Epidermal melanocyte (primary cell): ENCODE measurements around the gene ANXA10.

DNA sequence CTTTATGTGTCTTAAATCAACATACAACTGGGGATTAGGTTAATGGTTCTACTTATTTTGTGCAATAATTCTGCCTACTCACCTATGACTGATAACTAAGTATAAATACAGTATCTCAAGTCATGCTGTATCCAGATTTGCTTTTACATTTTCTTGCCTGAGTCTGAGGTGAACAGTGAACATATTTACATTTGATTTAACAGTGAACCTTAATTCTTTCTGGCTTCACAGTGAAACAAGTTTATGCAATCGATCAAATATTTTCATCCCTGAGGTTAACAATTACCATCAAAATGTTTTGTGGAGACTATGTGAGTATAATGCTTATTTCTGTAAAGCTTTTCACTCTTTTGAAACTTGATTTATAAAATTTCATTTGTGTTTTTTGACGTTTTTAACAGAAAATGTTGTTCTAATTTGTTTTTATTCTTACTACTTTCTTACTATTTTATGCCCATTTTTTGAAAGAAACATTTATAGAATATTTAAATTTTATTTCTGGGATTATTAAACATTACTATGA is at the start of gene ANXA10:
Gene ANXA10 (plus strand): TSS at position 130 of the 523 bp plus-strand sequence.
- RRBS: no CpG with 5 or more reads among the region's 2 CpGs

DNA sequence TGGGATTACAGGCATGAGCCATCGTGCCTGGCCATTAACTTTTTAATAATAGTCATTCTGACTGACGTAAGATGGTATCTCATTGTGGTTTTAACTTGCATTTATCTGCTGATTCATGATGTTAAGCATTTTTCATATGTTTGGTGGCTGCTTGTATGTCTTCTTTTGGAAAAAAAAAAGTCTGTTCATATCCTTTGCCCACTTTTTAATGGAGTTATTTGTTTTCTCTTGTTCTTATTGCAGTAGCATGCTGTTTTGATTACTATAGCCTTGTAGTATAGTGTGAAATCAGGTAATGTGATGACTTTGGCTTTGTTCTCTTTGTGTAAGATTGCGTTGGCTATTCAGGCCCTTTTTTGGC is 45.9 kb downstream of the ANXA10 start:
- RRBS: no CpG with 5 or more reads among the region's 3 CpGs

- RRBS: no CpG with 5 or more reads among the region's 1 CpG
These were observed 72.7 kb downstream of the ANXA10 start for GRCh38 chr4:168164871-168165581.

GRCh38 chr4:168283448-168283756 is 35.1 kb downstream of the DDX60 start:
- RRBS: no CpG with 5 or more reads among the region's 5 CpGs

DNA sequence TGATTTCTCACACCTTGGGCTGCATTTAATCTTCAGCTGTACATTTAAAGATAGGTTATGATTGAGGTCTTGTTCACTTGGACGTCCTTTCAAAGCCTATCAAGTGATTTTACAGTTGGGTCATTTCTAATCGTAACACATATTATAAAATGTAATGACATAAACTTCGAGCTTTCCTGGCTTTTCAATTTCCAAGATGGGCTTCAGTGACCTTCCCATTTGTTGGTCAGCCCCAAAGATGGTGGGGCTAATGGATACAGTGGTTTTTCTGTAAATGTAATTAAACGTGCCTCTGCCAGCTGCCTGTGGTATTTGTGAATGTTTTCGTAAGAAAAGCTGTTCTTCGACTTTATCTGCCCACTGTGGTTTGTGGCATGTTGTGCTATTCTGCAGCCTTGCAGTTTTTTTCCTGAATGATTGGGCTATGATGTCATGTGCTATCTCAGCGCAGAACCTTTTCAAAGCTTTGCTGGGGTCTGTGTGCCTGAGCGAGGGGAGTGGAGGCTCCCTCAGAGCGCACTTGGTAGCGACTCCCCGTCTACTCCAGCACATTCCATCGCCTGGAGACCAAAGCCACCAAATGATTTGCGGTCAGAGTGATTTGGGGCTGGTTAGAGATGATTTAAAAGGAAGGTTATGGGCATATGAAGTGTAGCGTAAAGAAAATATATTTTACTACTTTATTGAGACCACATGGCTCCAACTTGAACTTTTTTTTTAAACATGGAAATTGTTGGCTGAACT is 137.4 kb downstream of the PALLD start:
- RRBS: no CpG with 5 or more reads among the region's 14 CpGs

DNA sequence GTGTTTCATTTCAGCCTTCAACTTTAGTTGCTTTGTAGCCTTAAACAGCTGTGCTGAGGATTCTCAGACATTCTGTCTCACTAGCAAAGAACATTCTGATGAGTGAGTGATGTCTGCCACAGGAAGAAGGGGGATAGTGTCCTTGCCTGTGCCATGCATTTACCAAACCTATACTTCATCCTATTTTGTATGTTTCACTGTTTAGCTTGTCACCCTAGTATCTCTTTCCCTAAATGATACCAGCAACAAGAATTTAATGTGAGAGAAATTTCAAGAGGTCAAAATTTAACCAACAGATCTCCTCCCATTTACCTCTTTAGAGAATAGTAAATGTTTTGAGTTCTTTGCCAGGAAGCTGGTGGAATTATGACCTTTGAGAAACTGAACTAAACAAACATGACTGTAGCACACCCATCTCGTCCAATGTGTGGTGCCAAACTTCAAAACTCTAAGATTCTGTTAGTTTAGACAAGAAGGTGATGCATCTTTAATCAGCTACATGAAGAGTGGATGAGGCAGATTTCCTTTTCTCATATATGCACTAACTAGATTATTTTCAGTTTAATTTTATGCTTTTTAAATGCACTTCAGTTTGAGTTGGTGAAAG is 165.7 kb downstream of the PALLD start:
- RRBS: no CpG with 5 or more reads among the region's 1 CpG

- RRBS: no CpG with 5 or more reads among the region's 7 CpGs
These were observed 243.7 kb downstream of the CBR4 start for GRCh38 chr4:168766302-168766898.

GRCh38 chr4:168769127-168769914 is 240.7 kb downstream of the CBR4 start:
- RRBS: no CpG with 5 or more reads among the region's 8 CpGs

- RRBS: no CpG with 5 or more reads among the region's 4 CpGs
These were observed 23.7 kb upstream of the CBR4 start for GRCh38 chr4:169033714-169034111.

GRCh38 chr4:169051948-169052427 is 41.9 kb upstream of the CBR4 start:
- RRBS: no CpG with 5 or more reads among the region's 5 CpGs

DNA sequence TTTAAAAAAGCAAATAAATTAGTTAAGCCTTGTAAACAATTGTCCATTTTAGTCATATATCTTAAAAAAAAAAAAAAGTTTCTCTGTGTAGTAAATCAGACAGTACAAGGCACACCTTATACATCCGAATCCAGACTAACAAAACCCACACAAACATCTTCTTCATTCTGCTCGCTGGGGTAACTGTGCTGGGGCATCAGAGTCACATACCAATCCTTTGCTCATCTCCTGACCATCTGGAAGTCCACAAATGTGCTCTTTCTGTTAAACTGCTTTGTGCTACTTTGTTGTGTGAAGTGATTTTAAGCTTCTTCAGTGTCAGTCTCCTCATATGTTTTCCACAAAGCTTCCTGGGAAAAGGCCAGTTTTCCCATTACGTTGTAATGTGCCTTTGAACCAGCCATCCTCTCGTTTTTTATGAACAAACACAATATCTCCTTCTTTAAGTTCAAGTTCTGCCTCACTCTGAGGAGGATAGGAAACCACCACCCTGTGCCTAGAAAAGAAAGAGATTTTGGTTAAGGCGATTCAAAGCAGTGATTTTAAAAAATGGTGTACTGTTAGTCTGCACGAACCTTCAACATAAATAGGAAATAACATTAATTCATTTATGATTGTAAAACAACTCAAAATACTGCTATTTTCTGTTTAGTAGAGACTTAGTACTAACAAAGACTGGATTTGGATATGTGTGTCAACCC is 86.3 kb upstream of the CBR4 start:
- RRBS: no CpG with 5 or more reads among the region's 6 CpGs

DNA sequence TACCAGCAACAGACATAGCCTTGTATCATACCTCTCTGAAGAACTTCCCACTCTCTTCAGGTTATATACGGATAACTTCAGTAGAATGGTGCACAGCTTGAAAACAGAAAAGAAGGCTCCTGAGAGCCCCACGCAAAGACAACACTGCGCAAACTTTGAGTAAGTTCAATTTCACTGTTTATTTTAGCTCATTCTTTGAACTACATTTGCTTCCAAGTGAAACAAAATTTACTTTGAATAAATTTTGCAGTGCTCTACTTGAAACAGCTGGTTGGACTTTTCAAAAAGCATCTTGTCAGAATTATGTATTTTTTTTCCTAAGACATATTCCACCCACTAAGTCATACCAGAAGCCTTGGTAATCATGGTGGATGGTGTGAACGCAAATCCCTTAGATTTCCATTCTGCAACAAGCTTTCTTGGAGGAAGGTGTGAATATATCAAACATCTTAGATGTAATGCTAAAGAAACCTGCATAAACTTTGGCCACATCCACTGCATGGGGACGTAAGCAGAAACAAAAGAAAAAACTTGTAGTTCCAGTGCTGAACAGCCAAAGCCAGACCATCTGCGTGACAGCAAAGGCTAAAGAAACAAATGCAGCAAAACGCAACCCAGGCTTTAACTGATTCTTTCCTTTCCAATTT is 91.1 kb downstream of the SH3RF1 start:
- RRBS: no CpG with 5 or more reads among the region's 7 CpGs

DNA sequence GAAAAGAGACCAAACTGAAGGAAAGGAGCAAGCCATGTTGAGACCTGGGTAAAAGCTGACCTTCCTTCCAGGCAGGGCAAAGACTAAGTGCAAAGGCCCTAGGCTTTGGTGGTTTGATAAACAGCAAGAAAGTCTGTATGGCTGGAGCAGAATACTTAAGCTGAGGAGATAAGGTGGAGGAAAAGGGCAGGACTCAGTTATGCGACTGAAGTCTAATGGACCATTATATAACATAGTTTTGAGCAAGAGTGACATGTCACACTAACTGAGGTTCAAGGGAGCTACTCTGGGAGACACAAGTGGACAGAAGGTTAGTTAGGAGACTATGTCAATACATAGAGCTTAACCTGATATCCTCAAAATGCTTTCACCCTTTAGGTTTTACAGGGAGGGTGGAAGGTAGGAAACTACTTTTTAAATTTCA is 19.9 kb downstream of the SH3RF1 start:
- RRBS: no CpG with 5 or more reads among the region's 1 CpG

DNA sequence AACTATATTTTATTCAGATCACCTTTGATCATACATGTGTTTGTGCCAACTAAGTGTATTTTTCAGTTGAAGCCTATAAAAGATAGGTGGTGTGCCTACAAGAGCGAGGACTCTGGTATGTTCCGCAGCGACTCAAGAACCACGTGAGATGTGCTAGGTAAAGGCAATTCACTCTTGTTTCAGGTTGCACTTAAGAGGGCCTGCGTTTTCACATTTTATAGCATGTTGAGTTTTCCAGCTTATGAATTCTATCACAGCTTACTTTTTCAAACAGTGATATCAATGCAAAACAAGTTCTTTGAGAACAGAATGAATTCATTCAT is 18.9 kb downstream of the SH3RF1 start:
- RRBS: no CpG with 5 or more reads among the region's 5 CpGs

- RRBS: no CpG with 5 or more reads among the region's 8 CpGs
These were observed 44.1 kb upstream of the SH3RF1 start for GRCh38 chr4:169314890-169315318.

DNA sequence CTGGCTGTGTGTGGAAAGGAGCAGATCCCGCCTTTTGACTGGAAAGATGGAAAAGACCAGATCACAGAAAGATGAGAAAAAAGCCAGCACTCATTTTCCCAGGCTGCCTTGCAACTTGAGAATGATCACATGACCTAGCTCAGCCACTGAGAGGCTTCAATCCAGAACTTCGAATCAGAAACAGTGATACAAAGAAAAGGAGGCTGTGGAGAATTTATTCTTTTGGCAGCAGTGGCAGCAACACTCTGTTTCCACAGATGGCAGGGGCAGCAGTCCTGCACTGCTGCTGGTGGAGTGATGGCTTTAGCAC is 77.7 kb upstream of the SH3RF1 start:
- RRBS: no CpG with 5 or more reads among the region's 2 CpGs

- RRBS: no CpG with 5 or more reads among the region's 4 CpGs
These were observed 31.5 kb downstream of the NEK1 start for GRCh38 chr4:169580741-169581408.

DNA sequence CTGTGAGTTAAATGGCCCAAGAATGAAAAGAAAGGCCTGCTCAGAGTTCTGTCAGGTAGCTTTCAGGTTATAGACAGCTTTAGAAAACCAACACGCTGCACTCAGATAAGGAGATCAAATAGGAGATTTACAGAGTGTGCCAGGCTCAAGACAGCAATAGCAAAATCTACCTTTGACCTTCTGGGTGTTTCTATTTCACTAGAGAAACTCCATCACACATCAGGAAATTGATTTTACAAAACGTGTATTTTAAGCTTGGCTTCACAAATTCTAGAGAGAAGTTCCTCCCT is 162.4 kb upstream of the GALNT7 start:
- RRBS: no CpG with 5 or more reads among the region's 2 CpGs

DNA sequence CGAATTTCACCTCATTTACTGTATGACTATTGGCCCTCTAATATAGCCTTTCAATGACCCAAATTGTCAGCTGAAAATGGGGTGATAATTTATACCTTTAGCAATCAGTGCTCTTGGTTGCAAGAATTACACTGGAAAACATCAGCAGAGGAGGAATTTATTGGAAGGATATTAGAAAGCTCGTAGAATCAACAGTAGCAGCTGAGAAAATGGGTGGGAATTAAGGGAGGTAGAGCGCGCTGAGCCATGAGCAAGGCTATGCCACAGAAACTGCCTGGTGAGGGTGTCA is 110.3 kb upstream of the GALNT7 start:
- RRBS: no CpG with 5 or more reads among the region's 4 CpGs

DNA sequence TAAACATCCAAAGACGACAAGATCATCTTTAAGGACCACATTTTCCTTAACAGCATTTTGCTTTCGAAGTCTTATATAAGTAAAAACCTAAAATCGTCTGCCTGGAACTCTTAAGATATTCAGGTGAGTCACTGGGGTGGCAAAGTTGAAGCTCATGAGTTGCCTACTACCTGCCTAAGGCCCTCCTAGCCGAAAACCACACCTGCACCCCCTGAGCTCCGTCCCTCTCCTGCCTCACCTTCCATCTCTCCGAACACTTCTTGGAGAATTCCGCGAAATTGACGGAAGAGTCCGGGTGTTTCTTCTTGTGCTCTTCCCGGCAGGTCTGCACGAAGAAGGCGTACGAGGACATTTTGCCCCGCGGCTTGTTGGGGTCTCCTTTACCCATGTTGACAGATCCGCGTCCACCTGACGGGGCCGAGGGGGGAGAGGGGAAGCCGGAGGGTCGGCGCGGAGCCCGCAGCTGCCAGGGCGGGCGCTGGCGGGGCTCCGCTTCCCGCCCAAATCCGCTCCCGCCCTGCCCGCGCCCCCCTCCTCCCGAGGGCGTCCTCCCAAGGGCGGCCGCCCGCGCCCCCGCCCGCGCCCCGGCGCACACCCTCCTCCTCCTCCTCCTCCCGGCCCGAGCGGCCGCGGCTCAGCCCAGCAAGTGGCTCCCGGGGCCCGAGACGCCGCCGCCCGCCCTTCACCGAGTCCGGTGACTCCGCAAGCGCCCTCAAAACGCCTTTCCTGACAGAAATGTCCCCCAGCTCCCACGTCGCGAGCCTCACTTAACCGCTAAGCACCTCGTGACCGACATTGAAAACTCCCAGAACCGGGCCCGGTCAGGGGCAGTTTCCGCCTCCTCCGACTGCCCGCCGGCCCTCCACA is 663 bp downstream of the HMGB2 start:
- RRBS: 4% methylated on average over 20 of the region's 73 CpGs